Left ventricle myocardium (tissue), 1 donor: ENCODE measurements around the genes TUT1 and NXF1.

GRCh38 chr11:62508074-62509039 is 38.2 kb downstream of the AHNAK start:
- PRO-cap = unidirectional peak, minus-strand start at chr11:62508377; unidirectional peak, minus-strand start at chr11:62508439; bidirectional peak, plus-strand start at chr11:62508859, minus-strand start at chr11:62508671

DNA sequence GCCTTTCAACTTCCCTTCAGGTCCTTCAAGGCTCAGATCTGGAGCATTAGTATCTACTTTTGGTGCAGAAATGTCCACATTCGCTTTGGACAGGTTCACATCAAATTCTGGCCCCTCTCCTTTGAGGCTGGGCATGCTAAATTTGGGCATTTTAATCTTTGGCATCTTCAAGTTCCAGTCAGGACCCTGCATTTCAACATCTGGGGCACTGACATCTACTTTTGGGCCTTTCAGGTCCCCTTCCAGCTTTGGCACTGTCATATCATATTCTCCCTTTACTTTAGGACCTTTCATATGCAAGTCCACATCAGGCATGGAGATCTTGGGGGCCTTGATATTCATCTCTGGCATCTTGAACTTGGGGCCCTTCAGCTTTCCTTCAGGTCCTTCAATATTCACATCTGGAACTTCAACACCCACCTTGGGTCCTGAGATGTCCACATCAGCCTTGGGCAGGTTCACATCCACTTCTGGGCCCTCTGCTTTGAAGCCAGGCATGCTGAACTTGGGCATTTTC is 15.3 kb downstream of the AHNAK start:
- PRO-cap = no peak

- PRO-cap = no peak
These were observed 5.0 kb downstream of the AHNAK start for GRCh38 chr11:62541429-62542123.

GRCh38 chr11:62542748-62543766 is 3.5 kb downstream of the AHNAK start:
- PRO-cap = unidirectional peak, plus-strand start at chr11:62543105

GRCh38 chr11:62543903-62544277 is 2.7 kb downstream of the AHNAK start:
- PRO-cap = no peak

- PRO-cap = no peak
These were observed 8.8 kb upstream of the AHNAK start for GRCh38 chr11:62555336-62555898.

DNA sequence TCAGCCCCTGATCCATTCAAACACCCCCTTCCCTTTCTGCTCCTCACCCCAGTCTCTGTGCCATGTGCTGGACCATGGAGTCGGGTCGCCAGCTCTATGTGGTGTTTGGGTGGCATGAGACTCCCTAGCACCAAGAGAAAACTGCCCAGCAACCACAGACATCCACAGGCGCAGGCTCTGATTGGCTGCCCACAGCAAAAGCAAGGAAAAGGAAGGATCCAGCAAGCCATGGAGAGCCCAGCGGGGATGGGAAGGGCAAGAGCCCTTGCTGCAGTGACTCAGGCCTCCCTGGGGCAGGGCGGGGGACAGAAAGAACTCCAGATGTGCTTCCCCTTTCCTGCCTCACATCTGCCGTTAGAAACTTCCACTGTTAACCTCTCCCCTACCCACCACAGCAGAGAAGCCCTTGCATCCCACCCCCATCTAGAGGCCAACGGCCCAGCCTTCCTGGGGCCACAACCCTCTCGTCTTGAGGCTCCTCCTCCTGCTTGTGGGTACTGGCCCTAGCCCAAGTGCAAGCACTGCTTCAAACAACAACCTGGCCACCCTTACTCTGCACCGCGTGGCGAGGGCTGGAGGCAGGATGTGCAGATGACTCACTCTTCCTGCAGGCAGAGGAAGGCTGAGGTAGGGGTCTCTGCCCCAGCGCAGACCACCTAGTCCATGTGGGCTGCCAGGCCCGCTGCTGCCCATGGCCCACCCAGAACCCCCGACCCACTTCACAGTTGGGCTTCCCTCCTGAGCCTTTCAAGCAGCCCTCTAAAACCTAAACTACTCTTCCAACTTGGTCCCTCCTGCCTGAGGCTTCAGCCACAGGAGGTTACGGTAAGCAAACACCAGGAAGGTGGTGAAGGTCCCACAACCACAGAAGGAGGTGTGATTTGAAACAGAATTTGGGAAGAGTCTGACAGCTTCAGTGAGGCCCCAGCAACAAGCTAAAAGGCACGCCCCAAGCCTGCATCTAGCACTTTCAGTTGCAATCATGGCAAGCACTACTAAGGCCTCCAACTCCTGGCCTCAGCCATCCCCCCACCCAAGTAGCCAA is 9.9 kb upstream of the AHNAK start:
- PRO-cap = bidirectional peak, plus-strand start at position 207 of the sequence, minus-strand start at position 100 of the sequence

DNA sequence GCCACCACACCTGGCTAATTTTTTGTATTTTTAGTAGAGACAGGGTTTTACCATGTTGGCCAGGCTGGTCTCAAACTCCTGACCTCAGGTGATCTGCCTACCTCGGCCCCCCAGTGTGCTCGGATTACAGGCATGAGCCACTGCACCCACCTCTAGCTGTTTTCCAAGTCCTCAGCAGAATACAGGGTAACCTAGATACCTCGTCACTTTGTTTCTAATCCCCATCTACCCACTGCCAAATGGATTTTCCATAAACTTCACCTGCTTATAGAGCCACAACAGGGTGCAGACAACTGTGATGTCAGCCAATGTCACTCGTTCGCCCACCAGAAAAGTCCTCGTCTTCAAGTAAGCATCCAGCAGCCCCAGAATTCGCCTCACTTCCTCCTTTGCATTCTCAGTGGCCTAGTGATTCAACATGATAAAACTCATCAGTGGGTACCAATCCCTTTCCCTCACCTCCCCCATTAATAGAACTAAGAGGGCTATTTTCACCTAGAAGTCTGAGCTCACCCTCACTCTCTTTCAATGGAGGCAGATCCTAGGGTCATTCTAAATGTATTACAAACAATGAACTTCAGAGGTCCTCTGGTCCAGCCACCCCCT is 2.9 kb downstream of the EEF1G start:
- PRO-cap = no peak

DNA sequence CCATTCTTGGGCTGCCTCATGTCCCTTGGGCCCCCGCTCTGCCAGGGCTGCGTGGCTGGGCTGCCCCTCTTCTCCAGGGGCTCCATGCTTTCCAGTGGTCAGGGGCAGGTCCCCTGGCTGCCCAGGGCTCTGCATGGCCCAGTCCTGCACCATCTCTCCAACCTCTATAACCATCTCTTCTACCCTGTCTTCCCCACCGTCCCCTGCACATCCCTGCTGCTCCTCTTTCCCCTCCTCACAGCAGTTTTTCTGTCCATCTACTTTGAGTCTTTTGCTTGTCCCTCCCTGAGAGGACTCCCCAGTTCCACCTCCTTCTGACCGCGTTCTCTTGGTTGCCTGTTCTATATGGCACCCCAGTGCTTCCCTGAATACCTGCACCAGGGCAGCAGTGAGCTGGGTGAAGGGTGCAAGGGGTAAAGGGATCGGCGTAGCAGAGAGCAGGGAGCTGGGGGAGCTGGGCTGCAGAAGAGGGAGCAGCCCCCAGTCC is 1.8 kb upstream of the EEF1G start:
- PRO-cap = no peak

DNA sequence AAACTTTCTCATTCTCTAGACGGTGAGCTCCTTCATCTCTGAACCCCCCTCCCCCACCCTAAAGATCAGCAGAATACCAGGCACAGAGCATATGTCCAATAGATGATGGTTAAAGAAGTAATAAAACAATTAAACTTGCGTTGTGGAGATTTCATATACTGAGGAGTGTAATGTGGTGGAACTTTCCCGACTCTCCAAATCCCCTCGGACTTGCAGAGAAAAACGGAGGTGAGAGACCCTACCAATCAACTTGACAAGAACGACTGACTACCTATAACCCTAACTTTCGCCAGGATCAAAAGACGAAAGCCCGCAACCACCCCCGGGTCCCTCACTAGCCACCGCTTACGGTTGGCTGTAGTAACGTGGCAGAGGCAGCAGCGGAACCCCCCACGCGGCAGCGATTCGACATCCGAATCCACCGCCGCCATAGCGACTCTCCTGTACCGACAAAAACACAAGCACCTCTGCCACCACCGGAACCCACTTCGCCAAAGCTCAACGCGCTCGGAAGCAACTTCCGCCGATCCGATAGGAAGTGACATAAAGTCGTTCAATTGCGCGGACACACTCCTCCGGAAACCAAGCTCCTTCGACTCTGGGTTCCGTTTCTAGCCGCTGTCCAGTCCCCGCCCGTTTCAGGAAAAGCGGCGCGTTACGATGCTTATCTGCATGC is at the start of gene TUT1:
TSS of gene TUT1 (minus strand) at position 469 of the 676 bp plus-strand sequence.
- PRO-cap = bidirectional peak, plus-strand start outside the sequence, minus-strand start at position 493 of the sequence

DNA sequence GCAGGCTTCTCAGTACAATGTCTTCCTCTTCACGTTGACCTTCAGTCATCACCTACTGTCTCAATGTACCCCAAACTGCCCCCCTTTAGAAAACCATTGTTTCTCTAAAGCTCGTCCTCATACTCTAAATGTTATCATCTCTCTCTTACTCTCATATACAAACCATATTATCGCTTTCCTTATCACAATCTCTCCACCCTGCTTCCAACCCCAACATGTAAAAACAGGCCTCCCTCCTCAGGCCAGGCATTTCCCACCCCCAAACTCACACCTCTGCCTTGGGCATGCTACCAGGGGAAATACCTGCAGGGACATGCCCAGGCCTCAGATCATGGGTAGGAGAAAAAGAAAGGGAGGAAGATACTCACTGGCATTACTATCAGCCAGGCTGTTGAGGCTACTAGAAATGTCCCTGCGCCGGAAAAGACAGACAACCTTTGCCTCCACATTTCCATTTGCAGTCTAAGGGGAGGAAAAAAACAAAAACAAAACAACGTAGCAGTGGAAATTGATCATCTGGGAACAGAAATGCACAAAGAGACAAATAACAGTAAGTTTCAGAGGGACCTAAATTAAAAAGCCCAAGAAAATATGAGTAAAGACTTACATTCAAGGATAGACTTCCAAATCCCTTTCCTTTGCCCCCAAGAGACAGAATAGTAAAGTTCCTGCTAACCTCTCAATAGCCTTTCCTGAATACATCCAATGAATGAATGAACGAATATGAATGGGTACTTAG is 1.7 kb downstream of the MTA2 start:
- PRO-cap = no peak

- PRO-cap = bidirectional peak, plus-strand start at chr11:62688359, minus-strand start at chr11:62688232
These were observed 1.5 kb downstream of the LRRN4CL start for GRCh38 chr11:62687563-62688529.

- PRO-cap = bidirectional peak, plus-strand start at chr11:62728096, minus-strand start at chr11:62727915
These were observed 457 bp upstream of the HNRNPUL2 start for GRCh38 chr11:62727827-62728000.

GRCh38 chr11:62752563-62753040 is 1.4 kb downstream of the ZBTB3 start:
- PRO-cap = no peak

- PRO-cap = no peak
These were observed 1.4 kb downstream of the POLR2G start for GRCh38 chr11:62762785-62763099.

DNA sequence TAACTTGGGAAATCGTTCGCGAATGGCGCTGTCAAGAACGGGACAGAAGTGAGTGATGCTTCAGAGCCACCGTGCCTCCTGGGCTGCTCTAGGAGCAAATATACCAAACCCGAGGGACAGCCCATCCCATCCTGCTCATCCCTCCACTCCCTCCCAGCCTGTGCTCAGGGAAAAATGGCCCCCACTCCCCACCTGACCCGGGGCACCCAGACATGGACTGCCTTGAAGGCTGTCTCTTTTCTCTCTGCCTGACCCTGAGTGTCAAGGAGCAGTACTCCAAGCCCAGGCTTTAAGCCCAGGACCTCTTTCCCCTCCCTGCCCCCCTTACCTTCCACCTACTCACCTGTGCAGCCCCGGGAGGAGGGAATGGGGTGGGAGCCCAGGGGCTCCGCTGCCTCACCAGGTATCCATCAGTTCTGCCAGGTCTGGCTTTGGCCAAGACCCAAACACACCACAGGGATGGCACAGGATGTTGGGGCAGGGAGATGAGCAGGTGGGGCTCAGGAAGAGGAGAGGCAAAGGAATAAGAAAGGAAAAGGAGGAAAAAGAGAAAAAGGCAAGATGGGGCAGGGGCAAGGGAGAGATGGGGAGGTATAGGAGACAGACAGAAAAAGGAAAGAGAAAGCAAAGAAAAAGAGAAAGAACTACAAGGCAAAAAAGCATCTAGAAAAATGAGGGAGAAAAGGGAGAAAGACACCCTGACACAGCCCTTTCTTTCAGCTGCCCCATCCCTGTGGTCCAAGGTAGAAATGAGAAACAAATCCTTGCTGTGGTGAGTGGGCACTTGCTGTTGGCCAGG is 6.5 kb downstream of the NXF1 start:
- PRO-cap = no peak

- PRO-cap = no peak
These were observed 3.4 kb downstream of the NXF1 start for GRCh38 chr11:62801652-62802330.

DNA sequence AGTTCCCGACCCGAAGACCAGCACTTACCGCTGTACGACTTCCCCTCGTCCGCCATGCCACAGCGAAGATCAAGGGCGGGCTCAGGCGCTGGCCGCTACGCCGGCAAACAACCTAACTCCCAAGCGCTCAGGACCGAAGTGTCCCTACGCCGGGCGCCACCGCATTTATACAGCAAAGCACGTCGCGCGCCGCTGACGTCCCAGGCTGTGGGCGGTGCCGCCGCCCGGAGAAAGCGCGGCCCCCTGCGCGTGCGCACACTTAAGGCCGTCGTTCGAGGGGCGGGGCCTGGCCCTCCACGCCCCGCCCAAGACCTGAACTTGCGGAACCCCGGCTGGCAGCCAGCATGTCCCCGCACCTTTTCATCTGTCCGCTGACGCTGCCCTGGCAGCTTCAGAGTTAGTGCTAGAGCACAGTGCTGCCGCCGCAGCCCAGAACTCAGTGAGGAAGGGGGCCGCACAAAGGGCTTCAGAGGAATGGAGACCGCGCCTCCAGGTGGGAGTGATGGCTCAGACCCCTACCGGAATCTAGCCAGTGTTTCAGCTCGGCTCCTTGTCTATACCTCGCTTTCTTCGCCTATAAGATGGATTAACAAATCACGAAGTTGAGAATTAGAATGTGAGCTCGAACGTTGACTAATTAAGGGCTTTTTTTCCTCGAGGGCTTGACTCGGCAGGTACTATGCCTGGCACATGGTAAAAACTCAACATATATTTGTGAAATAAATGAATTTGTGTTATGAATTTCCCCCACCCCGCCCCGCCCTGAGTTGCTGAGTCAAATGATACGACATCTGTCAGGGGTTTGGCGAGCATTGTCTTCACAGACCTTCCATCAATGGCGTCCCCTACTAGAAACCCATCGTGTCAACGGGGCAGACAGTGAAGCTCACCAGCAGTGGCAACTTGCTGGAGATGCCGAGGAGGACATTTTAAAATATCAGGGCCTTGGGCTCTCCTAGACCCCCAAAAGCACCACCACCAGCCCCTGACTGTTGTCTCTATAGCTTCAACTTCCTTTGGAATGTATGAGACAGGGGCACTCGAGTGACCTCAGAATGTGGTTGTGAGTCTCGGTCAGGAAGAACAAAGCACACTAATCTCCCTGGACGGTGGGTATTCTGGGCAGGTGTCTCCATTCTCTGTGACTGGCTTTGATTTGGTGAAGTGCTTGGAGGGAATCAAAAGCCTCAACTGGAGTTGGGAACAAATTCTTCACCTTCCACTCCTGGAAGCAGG is at the start of gene NXF1:
TSS of gene NXF1 (minus strand) at position 140 of the 1,236 bp plus-strand sequence.
- PRO-cap = bidirectional peak, plus-strand start at position 411 of the sequence, minus-strand start at position 140 of the sequence

- PRO-cap = no peak
These were observed 6.8 kb downstream of the STX5 start for GRCh38 chr11:62824994-62825547.

DNA sequence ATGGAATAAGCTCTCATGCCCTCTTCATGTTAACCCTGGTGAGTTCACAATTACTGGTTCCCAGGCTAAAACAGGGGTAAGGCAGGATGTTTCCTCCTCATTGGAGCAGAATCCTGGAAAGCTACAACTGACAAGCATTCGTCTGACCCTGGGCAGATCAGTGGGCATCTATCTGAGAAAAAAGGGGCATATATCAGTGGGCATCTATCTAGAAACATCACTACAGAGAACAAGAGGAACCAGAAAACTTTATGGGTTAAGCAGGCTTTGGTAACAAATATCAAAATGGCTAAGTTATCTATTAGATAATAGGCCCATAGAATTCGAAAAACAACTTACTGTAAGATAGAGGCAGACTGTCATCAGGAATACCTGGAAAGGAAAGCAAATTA is 14.8 kb upstream of the WDR74 start:
- PRO-cap = no peak